ENCODE data around the genes H2BC15, H2AC16 and OR2B6.

GRCh38 chr6:27829847-27830456, 1.4 kb downstream of the H4C12 start:
- RRBS = no CpG with 5 or more reads among the region's 3 CpGs

DNA sequence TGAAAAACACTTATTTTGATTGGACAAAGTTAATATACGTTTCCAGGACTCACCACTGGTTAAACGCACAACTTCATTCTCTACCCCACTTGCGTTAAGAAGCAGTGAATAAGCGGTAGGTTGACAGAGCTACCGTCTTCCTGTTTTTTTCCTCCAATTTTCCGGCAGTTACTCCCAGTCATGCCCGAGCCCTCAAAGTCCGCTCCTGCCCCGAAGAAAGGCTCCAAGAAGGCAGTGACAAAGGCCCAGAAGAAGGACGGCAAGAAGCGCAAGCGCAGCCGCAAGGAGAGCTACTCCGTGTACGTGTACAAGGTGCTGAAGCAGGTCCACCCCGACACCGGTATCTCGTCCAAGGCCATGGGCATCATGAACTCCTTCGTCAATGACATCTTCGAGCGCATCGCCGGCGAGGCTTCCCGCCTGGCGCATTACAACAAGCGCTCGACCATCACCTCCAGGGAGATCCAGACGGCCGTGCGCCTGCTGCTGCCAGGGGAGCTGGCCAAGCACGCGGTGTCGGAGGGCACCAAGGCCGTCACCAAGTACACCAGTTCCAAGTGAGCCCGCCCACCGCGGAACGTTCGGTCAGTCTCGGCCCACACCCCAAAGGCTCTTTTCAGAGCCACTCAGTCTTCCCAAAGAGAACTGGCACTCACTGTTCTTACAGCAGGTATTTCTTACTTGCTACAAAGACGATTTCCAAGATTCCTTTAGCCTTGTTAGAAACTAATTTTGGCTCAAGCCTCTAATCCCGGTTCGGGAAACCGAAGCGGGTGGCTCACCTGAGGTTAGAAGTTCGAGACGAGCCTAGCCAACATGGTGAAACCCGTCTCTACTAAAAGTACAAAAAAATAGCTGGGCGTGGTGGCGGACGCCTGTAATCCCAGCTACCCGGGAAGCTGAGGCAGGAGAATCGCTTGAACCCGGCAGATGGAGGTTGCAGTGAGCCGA, at the start of gene H2BC15:
H2BC15 (plus strand) TSS at position 88 of the 951 bp plus-strand sequence.
- RRBS = 2% methylated on average over 5 of the region's 56 CpGs

GRCh38 chr6:27839433-27840411, 1.4 kb downstream of the H2BC15 start:
- RRBS = no CpG with 5 or more reads among the region's 15 CpGs

DNA sequence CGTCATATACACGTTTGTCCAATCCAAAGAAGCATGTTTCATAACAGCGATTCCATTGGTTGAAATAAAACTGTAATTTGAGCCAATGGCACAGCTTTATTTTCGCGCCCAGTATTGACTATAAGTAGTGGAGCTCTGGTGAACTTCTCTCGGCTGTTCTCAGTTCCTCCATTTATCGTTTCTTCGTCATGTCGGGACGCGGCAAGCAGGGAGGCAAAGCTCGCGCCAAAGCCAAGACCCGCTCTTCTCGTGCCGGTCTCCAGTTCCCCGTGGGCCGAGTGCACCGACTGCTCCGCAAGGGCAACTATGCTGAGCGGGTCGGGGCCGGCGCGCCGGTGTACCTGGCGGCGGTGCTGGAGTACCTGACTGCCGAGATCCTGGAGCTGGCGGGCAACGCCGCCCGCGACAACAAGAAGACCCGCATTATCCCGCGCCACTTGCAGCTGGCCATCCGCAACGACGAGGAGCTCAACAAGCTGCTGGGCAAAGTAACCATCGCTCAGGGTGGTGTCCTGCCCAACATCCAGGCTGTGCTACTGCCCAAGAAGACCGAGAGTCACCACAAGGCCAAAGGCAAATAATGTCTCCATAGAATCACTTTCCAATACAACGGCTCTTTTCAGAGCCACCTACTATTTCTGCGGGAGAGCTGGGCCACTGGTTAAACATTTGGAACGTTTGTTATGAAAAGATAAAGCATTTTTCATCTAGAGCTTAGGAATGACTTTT, at the start of gene H2AC16:
H2AC16 (plus strand) TSS at position 151 of the 729 bp plus-strand sequence.
- RRBS = no CpG with 5 or more reads among the region's 45 CpGs

GRCh38 chr6:27891442-27891860, 825 bp upstream of the H3C12 start:
- RRBS = no CpG with 5 or more reads among the region's 2 CpGs

GRCh38 chr6:27956943-27958073, at the start of gene OR2B6:
TSS of gene OR2B6 (plus strand) at chr6:27957241.
- RRBS = no CpG with 5 or more reads among the region's 9 CpGs

- RRBS = no CpG with 5 or more reads among the region's 4 CpGs
These were observed 1.0 kb downstream of the ZSCAN16 start for GRCh38 chr6:28125331-28125902.

DNA sequence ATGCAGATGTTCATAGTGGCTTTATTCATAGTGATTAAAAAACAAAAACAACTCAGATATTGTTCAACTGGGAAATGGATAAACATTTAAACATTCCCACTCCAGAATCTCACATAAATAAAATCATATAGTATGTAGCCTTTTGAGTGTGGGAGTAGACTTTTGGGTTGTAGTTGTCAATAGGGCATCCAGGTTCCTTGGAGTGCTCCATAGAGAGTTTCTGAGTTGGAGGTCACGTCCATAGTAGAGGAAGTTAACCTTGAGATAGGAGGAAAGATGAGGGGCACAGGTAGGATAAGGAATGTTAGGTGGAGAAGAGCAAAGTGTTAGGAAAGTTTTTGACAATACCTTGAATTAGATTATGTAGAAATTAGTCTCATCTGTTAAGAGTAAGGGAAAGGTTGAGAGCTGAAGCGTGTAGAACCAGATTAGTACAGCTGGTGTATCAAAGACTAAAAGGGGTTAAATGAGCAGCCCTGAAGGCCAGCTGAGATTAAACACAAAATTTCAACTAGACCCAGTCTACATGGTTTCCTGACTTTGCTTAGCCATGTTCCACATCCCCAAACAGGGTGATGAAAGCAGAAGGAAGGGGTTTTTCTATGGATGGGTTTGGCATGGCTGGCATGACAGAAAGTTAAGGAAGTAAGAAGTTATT, 6.0 kb downstream of the ZKSCAN8 start:
- RRBS = no CpG with 5 or more reads among the region's 2 CpGs

DNA sequence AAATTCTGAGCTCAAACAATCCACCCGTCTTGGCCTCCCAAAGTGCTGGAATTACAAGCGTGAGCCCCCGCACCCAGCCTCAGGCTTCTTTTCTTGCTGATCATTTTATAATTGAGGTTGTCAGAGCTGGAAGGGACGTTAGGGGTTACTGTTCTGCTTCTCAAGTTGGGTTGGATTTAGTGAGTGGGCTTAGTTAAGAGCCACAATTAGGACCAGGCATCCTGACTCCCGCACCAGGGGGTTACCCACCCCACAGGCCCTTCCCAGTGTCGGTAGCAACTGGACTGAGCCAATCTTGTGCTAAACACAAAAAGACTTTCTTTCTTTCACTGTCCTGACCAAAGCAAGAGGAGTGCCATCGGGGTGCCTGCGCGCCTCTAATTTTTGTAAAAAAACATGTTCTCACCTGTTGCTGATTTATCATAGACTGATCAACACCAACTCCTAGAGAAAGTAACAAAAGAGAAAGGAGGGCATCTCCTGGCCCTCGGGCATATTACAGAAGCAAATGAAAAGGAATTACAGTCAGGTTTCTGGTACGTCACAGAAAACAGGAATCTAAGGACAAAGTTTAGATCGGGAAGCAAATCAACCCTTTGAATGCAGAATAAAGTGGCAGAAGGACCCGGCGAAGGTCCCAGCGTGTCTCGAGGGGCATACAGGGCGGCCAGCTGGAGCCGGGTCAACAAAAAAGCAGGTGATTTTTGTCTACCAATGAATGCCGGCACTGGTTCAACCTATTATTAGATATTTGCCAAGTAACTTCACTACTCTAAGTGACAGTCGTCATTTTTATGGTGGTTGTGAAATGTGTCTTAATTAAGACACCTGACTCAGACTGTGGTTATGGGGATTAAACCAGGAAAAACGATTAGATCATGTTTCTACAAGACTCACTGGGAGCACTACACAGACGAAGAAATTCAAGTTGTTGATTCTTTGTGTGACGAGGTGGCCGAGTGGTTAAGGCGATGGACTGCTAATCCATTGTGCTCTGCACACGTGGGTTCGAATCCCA, 12.7 kb upstream of the ZSCAN9 start:
- RRBS = 1% methylated on average over 7 of the region's 27 CpGs

DNA sequence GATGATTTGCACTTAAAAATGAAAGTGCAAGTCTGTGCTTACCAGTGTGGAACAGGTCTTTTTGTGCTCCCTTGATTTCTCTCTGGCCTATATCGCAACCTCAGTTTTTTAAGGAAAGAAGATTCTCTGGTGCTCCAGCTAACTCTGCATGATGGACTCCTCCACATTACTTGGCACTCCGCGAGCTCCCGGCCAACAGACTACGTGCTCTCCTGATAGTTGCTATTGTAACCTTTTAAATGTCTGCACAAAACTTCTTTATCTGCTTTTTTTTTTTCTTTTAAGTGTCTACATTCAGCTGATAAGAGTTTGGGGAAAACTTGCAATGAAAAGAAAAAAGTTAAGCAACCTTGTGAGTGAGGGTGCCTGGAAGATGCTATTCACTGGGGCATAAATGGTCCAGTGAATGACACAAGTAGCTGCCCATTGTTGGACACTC, 22.4 kb downstream of the ZKSCAN3 start:
- RRBS = no CpG with 5 or more reads among the region's 5 CpGs

- RRBS = no CpG with 5 or more reads among the region's 5 CpGs
These were observed 7.6 kb downstream of the ZSCAN23 start for GRCh38 chr6:28435584-28436231.

DNA sequence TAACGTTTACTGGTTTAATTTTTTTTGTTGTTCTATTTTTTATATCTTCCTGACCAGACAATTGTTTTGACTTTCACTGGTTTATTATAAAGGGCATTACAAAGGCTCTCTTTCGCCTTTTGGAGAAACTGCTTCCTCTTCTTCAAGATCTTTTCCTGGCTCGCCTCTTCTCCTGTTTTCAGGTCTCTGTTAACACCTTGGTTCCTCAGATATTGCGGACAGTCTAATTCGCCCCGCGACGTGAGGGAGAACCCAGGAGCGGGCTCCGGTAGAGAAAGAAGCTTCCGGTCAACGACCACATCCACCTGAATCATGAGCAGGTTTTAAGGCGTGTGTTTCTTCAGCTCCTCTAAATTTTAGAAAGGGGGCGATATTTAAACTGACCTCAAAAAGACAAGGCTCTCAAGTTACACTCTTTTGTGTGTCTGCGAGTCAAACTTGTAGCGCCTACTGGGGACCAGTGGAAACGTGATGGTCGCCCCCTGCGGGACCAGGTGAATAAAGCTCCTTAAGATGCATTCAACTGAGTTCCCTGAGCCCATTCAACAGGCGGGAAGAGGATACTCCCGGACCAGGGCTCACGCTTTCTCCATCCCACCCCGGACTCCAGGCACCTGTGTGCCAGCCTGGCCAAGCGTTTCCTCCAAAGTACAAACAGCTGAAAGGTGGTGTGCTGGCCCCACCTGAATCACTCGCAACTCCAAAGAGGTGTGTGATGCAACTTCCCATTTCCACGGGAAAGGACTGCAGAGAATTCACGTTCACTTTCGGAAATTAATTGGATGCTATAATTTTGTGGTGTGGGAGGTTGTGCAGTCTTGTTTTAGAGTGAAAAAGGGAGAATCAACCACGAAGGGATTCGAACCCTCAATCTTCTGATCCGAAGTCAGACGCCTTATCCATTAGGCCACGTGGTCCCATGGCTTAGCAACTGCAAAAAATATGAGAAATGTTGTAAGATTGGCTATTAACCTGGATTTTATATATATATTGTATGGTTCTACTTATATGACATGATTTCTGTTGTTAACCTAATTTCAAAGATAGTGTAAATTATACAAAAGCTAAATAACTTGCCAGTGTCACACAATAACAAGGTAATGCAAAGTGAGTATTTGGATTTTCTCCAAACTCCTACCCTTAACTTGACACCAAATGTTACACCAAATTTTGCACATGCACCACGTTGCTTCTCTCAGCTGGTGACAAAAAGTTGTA, 17.0 kb downstream of the GPX5 start:
- RRBS = no CpG with 5 or more reads among the region's 34 CpGs

DNA sequence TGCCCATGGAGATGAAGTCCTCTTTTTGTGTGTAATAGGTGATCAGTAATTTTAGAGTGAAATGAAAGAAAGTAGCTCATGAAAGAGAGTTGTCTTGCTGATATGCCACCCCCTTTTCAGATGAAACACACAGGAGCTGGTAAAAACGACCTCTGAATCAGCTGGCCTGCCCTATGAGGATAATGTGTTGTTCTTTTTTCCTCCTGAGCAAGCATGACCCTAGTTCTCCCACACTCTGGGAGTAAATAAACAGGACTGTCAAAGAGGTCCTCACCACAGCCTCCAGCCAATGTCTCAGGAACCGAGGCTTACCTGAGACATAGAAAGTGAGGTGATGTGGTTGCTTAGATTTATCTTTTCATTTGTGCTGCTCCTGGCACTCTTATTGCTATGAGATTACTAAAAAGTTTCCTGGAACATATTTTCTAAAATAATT, 29.5 kb downstream of the GPX5 start:
- RRBS = no CpG with 5 or more reads among the region's 2 CpGs

- RRBS = no CpG with 5 or more reads among the region's 11 CpGs
These were observed 20.9 kb downstream of the SCAND3 start for GRCh38 chr6:28566004-28566843.

GRCh38 chr6:28589629-28590624, 2.8 kb upstream of the SCAND3 start:
- RRBS = 8% methylated on average over 9 of the region's 40 CpGs

DNA sequence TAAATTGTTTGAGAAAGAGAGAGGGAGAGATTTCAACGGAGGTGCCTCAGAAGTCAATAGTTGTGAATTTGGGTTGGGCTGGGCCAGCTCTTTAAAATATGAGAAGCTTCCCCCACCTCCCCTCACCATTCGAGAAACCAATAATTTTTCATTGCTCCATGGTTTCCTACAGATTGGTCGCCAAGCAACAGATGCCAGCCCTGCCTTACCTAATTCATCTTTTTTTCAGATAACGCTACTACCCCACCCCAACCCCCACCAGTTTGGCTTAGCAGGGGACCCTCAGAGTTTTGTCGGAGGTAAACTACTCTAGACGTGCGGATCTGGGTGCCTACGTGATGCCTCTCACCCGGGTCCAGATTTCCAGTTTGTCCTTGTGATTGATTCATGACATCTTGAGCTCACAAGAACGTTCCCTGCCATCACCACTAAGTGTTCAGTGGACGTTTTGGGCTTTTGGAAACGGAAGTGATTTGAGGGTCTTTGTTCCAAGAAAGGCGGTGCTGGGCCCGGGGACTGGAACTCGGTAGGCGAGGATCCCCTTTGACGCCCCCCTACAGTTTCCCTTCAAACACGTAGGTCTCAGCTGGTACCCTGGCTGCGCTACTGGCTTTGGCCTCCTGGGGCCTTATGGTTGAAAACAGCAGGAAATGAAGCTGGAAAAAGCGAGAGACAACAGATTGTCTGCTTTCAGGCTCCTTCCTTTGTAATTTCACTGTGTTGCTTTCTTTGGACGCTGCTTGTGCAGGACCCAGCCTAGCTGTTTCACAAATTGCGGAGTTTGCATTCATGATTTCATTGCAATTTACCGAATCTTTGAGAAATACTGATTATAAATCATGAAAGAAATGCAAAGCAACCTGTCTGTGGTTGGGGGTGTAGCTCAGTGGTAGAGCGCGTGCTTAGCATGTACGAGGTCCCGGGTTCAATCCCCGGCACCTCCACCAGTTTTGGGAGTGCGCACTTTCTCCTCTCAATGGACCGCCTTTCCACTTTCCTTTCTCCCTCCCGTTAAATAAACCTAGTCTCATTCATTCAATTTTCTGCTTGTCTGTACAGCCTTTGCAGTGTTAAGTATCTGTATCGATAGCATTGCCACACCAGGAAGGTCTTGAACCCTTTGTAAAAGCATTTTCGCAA, 19.6 kb upstream of the SCAND3 start:
- RRBS = 2% methylated on average over 3 of the region's 33 CpGs

DNA sequence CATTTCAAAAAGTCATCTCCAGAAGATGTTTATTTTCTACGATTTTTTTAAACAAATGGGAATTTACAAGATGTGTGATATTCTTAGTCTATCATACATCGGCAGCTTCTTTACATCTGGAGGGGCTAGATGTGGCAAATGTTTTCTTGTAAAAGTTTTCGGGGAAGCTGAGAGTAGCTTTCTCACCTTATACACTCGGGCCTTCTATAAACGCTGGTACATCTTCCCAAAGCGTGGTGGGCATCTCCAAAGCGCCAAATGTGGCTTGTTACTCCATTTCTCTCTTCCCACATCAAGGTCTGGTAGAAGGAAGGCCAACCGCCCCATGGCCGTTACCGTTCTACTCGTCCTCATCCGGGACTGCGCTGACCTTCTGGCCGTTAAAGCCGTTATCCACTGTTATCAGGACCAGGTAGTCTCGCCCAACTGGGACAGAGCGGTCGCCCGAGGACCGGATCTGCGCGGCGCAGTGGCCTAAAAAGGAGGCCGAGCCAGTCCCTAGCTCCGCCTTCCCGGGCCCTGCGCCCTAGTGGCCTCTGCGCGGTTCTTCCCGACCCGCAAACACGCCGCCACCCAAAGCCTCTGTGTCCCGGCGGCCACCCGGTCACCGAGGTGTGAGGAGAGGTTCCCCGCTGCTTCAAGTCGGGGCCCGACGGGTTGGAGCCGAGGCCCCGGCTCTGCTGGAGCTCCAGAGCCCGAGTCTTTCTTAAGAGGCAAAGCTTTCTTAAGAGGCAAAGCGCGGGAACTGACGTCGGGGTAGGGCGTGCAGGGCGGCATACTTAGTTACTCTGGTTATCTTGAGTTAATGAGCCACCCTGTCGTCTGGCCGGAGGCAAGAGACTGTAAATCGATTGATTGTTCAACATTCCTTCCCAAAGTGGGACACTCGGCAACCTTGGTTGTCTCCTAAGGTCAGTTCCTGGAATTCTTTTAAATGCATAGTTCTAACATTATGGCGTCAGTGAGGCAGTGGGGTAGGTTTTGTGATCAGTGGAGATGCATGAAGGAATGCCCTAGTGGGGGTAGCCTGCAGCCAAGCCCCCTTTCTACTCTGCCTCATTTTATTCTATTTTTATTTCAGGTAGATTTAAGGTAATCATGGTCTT, 29.1 kb upstream of the SCAND3 start:
- RRBS = 17% methylated on average over 30 of the region's 55 CpGs

DNA sequence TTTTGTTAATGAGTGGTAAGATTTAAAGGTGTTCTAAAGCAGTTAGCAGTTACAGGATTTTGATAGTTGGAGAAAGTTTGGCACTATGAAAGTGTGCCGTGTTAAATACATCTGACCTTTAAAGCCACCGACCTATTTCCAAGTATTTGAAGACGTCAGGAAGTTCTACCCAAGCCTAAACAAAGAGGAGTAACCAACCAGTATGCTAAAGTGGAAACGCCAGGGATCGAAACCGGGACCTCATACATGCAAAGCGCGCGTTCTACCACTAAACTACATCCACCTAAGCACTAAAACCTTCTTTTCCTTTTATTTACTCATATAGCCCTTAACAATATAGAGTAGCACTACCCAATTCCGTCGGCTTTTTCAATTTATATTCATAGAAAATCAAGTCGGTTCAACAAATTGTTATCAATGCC, 46.8 kb upstream of the SCAND3 start:
- RRBS = no CpG with 5 or more reads among the region's 12 CpGs

DNA sequence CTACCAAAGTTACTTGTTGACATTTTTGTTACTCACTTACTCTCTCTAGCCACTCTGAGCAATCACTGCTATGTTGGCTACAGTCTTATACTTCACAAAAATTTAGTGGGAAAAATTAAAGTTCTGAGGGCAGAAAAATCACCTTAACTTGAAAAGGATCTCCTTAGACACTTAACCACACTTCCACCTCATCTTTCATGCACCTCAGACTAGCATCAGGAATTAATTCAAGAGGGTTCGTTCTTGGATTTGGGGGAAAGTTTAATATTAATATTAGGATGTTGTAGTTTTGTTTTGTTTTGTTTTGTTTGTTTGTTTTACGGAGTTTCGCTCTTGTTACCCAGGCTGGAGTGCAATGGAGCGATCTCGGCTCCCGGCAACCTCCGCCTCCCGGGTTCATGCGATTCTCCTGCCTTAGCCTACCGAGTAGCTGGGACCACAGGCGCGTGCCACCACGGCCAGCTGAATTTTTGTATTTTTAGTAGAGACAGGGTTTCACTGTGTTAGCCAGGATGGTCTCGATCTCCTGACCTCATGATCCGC, 133.3 kb upstream of the SCAND3 start:
- RRBS = no CpG with 5 or more reads among the region's 15 CpGs

DNA sequence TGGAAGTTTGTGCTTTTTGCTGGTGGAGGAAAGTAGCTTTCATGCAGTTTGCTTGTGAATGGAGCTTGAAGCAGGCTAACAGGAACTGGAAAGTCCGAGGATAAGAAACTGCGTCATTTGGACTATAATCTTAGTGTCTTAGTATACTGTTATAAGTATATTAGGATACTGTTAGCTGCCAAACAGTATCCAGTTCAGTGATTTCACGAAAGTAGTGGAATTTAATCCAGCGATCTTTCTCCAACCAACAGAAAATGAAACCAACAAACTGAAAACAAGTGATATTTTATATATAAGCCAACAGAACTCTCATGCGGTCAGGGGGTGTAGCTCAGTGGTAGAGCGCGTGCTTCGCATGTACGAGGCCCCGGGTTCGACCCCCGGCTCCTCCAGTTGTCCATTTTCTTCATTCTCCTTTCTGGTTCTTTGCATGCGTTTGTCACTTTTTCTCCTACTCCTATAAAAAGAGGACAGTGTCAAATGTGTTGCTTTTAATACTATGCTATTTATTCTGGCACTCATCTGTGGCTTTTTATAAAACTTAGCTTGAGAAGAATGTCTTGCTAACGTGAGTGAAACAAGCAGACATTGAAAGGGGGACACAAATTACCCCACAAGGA, 142.0 kb upstream of the SCAND3 start:
- RRBS = no CpG with 5 or more reads among the region's 14 CpGs